Diencephalon (tissue), 2 donors: Measurements from ENCODE around the genes DPP4 and GRB14.

GRCh38 chr2:159936533-159936891, 32.0 kb upstream of the LY75 start:
- RAMPAGE, long total RNA, result no peak

GRCh38 chr2:159996708-159997669, 65.4 kb downstream of the PLA2R1 start:
- RAMPAGE, long total RNA, result no peak

DNA sequence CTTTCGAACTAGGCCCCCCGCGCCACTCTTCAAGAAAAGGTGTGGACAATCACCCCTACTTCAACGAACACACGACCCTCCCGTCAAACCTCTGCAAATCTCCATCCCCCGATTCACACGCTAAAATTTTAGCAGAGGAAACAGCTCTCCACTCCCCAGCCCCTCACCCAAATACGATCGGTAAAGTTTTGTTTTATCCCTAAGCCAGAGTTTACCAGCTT, 85.4 kb downstream of the RBMS1 start:
- RAMPAGE, long total RNA, result no peak

GRCh38 chr2:160474469-160474817, 19.2 kb downstream of the RBMS1 start:
- RAMPAGE, long total RNA, result no peak

GRCh38 chr2:160482640-160483287, 10.8 kb downstream of the RBMS1 start:
- RAMPAGE, long total RNA, result no peak

DNA sequence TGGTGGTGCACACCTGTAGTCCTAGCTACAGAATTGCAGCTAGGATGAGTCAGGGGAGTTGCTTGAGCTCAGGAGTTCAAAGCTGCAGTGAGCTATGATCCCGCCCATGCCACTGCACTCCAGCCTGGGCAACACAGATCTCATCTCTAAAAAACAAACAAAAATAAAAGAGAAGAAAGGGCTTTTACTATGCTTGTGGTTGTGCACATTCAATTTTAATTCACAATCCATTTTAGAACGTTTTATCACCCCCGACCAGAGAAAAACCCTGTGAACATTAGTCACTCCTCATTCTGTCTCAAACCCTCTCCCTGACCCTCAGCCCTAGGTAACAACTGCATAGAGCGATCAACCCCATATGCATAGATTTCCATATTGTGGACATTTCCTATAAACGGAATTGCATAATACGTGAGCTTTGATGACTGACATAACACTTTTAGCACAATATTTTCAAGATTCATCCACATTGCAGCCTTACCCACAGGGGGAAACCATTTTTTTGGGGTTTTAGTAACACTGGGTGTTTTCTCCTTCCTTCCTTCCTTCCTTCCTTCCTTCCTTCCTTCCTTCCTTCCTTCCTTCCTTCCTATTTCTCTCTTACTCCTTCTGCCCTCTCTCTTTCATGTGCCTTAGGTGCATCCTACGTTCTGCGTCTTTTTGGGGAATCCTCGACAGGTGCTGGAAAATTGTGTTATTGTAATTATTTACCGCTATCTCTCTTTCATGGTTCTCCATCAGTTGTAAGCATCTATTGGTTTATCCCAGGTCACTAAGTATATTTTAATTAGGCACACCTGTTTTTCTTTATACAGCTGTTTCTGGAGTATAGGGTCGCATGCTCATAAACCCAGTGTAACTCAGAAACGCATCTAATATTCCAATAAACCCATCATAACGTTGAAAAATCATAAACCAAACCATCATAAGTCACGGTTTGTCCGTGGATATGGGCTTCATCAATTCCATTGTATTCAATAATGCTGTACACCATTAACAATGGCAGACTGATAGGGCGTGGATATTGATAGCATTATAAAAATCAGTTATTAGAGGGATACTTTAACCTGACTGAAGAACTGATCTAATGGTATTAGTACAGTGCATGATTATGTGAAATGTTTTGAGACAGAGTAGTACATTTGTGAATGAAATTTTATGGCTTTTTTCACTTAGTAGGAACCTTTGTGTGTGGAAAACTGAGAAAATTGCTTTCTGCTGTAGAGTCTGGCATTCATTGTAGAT, 29.4 kb upstream of the PSMD14 start:
- RAMPAGE, long total RNA, result no peak

DNA sequence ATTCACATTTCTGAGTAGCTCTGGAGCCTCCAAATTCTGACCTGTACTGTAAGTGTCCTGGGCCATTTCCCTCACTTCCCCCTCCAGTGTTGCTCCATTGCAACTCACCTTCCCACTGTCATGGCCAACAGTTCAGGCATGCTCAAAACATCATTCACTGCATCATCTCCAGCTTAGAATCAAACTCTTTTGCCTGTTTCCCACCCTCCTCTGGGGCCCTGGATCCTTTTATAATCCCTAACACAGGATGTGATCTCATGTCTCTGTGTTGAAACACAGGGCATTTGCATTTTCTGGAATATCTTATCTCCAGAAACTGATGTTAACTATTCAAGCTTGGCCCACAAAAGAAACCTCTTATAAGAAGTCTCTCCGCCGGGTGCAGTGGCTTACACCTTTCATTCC, 3.0 kb downstream of the DPP4 start:
- RAMPAGE, long total RNA, result no peak

GRCh38 chr2:162073836-162074737, at the start of gene DPP4:
Gene DPP4 (minus strand): TSS chr2:162074215.
- RAMPAGE, long total RNA, result no peak

DNA sequence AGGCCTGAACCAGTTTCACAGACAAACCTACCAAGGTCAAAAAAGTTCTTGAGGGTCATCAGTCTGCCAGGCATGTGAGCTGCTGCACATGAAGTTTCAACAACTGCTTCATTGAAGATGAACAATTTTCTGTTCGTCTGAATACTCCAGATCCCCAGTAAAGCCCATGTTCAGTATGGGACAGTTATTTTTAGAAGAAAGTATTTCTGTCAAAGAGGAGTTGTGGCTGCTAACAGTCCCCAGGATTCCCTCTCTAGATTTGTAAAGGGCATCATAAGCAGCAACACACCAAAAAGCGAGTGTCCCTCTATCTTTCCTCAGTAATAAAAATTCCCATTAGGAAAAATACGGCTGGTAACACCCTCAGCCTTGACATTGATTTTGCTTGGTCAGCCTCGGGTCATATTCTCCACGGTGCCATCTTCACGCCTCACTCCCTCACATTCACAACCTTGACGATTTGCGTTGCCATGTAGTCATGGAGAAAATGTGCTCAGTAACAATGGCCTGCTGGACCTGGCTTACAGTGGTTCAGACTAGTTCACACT, 151.7 kb downstream of the KCNH7 start:
- RAMPAGE, long total RNA, result no peak

DNA sequence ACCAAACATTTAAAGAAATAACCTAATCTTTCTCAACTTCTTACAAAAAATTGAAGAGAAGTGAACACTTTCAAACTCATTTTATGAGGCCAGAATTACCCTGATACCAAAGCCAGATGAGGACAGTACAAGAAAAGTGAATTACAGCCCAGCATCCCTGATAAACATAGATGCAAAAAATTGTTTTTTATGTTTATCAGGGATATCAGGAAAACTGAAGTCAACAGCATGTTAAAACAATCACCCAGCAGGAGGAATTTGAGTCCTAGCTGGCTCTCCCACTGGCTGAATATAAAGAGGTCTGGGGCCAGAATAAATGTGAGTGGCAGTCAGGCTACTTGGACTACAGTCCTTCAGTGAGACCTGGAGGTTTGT, 105.4 kb upstream of the KCNH7 start:
- RAMPAGE, long total RNA, result no peak

GRCh38 chr2:163702251-163702898, 33.4 kb downstream of the FIGN start:
- RAMPAGE, long total RNA, result no peak

DNA sequence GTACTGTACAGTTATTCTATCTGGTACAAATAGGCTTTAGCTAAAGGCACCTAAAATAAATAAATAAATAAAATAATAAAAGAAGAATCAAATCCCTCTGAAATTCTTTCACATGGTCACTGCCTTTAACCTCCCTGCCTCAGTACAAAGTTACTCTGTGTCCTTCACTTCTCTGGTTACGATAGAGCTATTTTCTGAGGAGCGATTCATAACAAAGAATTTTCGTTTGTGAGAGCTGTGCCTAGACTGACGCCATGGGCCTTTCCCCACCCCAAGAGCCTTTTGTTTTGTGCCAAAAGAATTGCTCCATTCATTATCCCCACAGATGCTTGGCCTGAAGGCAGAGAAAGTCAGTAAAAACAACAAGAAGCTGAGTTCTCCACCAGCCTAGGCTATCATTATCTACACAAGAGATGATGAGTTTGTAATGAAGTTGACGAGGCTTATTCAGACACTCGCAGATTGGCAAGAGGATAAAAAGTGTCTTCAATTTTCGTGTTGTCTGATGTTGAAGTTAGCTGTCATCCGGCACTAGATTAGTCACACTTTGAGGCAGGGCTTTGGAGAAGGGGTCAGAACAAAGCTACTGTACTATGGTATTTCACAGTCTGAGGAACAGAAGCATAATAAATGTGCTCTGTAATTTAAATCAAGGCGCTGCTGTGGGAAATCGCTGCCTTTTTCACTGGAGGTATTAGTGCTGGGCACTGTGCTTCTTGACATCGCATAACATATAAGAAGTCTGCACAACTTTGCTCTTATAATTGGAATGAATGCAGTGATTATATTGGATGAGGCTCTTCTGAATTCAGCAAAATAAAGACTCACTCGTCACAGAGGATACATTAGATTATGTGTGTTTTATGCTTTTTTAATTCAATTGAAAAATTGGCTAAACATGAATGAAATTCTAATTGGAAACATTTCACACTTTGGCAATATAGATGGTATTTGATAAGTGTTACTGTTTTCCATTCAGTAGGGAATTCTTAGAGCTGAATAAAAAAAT, 278.4 kb upstream of the FIGN start:
- RAMPAGE, long total RNA, result no peak

DNA sequence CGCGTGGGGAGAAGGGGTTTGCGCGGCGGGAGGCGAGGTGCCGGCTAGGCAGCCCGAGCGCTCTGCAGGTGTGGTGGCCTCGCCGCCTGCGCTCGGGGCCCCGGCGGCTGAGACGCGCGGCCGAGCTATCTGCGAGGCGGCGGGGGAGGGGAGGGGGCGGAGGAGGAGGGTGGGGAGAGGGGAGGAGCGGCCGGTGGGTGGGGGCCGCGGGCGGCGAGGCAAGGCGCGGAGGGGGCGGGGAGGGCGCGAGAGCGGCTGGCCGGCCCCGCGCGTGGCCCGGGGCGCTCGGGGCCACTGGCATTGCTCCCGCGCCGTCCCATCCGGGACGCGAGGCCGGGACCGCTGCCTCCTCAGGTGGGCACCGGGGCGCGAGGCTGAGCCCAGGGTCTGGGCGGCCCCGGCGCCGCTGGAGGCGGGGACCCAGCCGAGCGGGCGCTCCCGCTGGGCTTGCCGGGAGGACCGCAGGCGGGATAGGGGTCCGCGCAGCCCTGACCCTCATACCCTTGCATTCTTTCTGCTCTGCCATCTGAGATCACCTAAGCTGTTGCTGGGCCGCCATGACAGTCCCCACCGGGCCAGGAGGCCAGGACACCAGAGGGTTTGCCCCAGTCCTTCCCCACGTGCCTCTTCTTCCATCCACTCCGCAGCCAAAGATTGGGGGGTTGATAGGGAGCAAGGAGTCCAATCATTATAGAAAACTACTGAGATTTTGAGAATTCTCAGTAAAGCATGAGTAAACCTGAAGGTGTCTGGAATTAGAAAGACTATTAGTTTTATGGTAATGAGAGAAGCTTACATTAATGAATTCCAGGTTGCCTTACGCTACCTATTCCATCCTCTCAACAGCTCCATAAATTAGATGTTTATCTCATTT, at the start of gene GRB14:
Gene GRB14, minus strand, starts transcription at position 133 of the 874 bp plus-strand sequence.
- RAMPAGE, long total RNA, result no peak

DNA sequence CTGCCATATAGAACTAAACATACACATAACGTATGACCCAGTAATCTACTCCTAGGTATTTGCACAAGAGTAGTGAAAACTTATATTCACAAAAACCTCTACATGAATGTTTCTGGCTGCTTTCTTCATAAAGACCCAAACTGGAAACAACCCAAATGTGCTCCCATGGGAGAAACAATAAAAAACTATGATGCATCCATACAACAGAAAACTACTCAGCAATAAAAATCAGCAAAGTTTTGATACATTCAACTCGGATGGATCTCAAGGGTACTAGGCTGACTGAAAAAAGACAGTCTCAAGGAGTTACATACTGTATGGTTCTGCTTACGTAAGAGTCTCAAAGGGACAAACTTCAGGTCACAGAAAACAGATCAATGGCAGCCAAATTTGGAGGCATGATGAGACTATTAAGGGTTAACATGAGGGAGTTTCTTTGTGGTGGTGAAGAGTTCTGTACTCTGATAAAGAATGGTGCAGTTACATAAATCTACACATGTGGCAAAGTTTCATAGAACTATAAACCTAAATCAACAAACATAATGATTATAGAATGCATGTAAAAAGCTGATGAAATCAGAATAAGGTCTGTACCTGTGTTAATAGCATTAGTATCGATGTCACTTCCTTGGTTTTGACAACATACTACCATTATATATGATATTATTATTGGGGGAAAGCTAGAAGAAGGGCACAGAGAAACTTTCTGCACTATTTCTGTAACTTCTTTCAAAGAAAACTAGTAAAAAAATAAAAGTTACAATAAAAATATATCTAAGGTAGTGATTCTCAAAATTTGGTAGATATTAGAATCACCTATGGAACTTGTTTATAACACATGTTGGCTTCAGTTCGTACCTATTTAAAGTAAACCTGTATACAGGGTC, 81.4 kb downstream of the COBLL1 start:
- RAMPAGE, long total RNA, result no peak

- RAMPAGE, long total RNA, result no peak
These were observed 16.7 kb downstream of the CSRNP3 start for GRCh38 chr2:165486251-165486475.

DNA sequence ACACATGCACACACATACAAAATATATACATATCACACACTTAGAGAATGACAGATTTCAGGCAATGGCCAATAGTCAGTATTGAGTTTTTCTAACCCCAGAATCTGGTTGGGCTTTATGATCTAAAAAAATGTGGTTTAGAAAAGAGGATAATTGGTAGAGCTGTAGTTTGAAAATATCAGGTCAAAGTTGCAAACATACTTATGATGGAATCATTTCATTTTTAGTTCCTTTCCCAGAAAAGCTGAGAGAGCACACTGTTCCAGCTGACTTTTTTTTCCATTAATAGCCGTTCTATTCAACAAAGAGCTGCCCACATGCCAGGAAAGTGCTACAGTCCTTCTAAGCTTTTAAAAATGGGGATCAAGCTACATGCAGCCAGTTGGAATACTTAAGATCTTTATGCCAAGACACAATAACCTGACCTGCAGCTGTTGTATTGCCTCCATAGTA, 111.6 kb downstream of the GALNT3 start:
- RAMPAGE, long total RNA, result no peak

- RAMPAGE, long total RNA, result no peak
These were observed 9.1 kb upstream of the GALNT3 start for GRCh38 chr2:165803181-165803524.

DNA sequence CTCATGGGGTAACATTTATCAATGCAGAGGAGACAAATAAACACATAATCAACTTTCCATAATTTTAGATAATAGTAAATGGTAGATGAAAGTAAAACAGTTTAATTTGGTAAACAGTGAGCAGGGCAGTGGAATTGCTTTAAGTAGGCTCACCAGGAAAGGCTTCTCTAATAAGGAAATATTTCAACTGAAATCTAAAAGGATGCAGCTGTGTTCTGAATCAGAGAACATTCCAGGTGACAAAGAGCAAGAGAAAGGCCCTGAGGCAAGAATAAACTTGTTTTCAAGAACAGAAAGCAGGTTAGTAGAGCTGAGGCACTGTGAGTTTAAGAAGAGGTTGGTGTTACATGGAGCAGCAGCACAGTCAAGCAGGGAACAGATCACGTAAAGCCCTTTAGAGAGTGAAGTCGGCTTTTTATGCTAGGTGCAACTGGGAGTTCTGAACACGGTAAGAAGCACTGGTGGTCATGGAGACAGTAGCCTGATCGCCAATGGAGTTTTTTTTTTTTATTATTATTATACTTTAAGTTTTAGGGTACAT, 57.0 kb upstream of the SCN1A start:
- RAMPAGE, long total RNA, result no peak

GRCh38 chr2:168120800-168121467, 126.5 kb downstream of the STK39 start:
- RAMPAGE, long total RNA, result no peak

DNA sequence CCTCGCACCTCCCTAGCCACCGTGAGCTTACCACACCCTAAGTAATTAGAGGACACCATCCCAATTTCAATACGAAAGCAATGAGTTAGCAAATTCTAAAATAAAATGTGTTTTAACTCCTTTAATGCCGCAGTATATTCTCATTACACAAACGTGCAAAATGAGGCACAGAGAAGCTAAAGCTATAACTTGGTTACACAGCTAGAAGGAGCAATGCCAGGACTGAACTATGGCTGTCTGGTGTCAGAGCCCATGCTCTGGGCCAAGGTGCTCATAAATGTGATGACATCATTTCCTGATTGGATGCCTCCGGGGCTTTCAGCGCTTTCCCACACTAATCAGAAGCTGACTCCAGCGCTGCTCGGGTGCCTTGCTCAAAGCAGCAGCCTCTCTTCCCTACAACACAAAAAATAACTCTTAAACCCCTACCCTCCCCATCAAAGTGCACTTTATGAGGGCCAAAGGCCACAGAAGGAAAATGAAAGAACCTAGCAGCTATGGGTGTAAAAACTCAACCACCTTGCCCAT, 90.8 kb downstream of the STK39 start:
- RAMPAGE, long total RNA, result no peak